ENCODE data around the genes ZFYVE1, MIDEAS and DLST.

DNA sequence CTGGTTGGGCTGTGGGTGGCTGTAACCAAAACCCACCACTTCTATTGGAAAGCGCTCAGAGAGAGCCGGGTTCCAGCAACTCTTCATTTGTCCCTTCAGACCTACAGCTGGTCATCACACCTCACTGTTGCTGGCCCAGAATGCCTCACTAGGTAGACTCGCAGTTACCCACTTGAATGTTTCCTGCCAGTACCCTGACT, 33.6 kb downstream of the DCAF4 start:
- PRO-cap, result no peak

DNA sequence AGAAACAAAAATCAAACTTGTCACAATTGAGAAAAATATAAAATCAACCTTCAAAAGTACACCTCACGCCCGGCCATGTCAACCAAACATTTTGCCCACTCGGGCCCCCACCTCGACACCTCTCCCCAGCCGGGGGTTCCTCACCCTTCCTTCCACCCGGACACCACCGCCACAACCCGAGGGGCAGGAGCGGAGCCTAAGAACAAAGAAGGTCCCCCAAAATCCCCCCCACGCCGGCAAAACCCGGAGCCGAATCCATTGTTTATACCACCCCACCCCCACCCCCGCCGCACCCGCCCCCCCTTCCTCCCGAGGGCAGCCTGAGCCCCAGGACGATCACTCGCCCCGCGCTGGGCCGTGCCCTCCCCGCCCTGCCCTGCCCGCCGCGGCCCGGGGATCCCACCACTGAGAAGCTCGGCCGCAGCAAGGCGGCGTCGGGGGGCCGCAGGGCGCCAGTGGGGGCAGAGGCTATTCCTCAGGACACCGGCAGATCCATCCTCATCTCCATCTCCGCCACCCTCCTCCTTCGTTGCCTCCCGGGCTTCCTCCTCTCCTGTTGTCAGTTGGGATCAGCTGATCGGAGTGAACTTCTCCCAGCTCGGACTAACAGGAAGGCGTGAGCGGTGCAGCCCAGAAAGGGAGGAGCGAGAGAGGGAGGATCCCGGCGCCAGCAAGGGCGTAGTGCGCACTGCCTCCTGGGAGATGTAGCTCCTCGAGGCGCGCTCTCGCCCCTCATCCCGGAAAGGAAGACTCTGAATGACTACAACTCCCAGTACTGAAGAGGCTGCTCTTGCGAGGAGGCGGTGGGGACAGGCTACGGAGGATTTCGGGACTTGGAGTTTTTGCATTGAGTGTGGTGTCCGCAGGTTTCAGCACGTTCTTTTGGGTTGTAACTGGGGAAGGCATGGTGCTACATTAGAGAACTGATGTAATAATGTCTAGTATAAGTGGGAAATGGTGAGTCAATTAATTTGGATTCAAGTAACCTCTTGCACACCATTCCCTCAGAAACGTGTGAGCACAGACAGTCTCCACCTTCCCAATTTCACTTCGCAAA, at the start of gene ZFYVE1:
Gene ZFYVE1, minus strand, starts transcription at position 584 of the 1,057 bp plus-strand sequence.
- PRO-cap, result bidirectional peak, plus-strand start at position 405 of the sequence, minus-strand start at position 178 of the sequence; bidirectional peak, plus-strand start at position 772 of the sequence, minus-strand start at position 610 of the sequence

- PRO-cap, result no peak
Measured at GRCh38 chr14:73140650-73141548, 4.6 kb downstream of the PSEN1 start.

DNA sequence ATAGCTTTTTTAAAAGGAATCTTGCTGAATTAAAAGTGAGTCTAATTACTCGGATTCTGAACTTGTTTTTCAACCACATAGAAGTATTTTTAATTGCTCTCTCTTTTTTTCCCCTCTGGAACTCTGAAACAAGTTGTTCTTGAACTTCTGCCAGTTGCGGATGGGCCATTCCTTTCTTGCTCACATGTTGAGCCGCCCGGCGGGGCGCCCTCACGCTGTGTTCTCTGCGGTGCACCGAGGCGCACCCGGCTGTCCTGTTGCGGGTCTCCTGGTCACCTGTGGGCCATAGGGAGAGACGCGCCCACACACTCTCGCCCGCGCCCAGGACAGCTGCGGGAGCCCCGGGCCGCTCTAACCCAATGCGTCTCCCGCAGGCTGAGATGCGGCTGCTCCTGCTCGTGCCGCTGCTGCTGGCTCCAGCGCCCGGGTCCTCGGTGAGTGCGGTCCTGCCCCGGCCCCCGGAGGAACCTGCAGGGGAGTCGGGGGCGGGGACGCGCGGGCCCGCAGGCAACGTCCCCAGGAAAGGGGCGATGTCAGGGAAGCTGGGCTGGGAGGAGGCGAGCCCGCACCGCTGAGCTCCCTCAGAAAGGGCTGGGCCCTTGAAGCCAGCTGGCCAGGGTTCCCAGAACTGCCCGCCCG, 2.2 kb downstream of the PAPLN start:
- PRO-cap, result no peak

DNA sequence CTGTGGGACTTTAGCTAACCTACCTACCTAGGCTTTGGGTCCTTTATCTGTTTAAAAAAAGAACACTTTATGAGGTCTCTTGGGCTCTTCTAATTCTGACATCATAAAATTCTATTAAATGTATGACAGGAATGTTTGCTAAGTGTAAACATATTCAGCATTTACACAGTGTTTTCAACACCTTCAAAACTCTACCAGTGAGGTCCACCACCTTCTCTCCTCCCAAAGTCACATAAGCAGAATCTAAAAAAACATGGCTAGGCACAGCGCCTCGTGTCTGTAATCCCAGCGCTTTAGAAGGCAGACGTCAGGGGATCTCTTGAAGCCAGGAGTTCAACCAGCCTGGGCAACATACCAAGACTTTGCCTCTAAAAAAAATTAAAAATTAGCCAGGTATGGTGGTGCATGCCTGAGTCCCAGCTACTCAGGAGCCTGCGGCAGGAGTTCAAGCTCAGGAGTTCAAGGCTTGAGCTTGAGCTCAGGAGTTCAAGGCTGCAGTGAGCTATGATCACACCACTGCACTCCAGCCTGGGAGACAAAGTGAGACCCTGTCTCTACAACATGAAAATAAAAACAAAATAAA, 30.0 kb downstream of the NUMB start:
- PRO-cap, result no peak

- PRO-cap, result no peak
Measured at GRCh38 chr14:73582298-73582596, 9.4 kb upstream of the ACOT4 start.

- PRO-cap, result unidirectional peak, minus-strand start at chr14:73634364
Measured at GRCh38 chr14:73634199-73634745, 10.5 kb upstream of the DNAL1 start.

DNA sequence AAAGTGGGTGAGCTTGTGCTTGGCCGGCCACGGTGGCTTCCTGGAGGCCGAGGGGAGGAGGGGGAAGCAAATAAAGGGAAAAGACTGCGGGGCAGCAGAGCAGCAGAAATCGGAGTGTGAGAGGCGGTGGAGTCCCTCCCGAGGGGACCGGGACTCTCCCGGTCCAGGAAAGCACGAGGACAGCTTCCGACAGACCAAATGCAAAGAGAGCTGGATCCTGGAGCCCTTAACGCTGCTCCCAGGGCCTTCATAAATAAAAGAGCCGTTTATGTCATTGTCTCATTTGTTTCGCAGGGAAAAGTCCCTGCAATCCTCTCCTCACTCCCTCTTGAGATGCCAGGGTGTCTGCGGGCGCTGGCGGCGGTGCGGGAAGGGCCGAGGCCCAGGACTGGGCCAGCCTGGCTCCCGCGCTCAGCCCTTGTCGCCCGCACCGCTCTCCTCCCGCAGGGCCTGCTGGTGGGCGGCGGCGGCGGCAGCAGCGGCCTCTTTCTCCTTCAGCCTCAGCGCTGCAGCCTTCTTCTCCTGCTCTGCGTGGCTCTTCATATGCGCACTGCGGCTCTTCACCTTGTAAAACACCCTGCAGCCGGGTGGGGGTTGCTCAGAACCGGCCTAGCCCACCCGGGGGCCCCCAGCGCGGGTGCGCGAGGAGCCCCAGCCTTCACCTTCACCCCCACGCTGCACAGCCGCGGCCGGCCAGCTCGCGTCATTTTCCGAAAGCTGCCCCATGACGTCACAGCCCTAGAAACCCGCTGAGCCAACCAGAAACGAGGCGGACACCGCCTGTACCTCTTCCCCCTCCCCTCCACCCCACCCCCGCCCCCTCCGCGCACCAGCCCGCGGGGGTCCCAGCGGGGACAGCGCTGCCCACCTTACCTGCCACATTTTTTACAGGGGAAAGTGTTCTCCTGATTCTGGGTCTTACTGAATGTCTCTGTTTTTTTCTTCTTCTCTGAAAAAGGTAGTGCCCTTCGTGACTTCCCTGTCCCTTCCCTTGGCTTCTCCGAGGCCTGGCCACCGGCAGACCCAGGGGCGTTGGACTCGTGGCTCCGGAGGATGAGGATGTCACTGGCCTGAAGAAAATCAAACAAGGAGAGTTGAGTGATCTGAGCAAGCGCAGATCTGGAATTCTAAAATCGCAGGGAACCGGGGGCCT, 4.6 kb upstream of the PNMA1 start:
- PRO-cap, result no peak

DNA sequence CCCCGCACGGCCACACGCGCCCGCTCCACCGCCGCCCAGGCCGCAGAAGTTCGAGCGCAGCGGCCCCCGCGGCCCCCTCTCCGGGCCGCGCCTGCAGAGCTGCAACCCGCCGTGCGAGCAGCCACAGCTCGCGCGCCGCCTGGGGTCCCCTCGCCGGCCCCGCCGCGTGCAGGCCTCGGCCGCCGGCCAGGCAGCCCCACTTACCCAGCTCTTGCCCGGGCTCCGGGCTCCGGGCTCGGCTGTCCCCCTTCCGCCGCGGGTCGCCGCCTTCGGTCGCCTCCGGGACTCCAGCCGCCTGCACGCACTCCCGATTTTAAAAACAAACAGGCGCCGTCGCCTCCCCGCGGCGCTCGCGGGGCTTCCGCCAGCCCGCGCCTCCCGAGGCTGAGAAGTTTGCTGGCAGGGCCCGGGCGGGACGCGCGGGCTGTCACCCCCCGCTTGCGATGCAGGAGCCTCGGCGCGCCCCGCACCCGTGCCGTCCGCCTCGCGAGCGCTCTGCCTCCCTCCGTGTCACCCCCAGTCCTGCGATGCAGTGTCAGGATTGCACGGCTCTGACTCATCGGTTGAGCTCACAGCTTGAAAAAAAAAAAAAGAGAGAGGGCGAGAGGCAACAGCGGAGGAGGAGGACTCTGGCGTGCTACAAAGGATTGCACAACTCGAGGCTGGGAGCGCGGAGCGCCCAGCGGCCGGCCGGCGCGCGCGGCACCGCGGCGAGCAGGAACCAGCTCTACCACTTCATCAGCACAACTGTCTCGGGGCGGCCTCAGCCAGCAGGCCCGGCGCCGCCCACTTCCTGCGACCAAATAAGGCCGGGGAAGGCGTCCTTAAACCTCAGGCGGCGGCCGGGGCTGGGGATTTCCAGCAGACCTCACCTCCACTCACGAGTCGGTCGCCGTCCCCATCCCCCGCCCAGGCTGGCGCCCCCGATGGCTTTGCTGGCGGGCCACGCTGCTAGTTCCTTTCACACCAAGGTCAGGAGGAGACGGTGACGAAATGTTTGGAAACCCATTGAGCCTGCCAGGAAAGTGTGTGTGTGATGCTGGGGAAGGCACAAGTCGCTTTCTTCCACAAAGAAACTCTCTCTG, at the start of gene MIDEAS:
Gene MIDEAS, minus strand, starts transcription at position 745 of the 1,085 bp plus-strand sequence.
- PRO-cap, result bidirectional peak, plus-strand start at position 654 of the sequence, minus-strand start at position 512 of the sequence; bidirectional peak, plus-strand start at position 954 of the sequence, minus-strand start at position 749 of the sequence

- PRO-cap, result bidirectional peak, plus-strand start at chr14:73787838, minus-strand start at chr14:73787736; bidirectional peak, plus-strand start at chr14:73787921, minus-strand start at chr14:73787903
Measured at GRCh38 chr14:73787602-73788456, 27.7 kb upstream of the MIDEAS start.

DNA sequence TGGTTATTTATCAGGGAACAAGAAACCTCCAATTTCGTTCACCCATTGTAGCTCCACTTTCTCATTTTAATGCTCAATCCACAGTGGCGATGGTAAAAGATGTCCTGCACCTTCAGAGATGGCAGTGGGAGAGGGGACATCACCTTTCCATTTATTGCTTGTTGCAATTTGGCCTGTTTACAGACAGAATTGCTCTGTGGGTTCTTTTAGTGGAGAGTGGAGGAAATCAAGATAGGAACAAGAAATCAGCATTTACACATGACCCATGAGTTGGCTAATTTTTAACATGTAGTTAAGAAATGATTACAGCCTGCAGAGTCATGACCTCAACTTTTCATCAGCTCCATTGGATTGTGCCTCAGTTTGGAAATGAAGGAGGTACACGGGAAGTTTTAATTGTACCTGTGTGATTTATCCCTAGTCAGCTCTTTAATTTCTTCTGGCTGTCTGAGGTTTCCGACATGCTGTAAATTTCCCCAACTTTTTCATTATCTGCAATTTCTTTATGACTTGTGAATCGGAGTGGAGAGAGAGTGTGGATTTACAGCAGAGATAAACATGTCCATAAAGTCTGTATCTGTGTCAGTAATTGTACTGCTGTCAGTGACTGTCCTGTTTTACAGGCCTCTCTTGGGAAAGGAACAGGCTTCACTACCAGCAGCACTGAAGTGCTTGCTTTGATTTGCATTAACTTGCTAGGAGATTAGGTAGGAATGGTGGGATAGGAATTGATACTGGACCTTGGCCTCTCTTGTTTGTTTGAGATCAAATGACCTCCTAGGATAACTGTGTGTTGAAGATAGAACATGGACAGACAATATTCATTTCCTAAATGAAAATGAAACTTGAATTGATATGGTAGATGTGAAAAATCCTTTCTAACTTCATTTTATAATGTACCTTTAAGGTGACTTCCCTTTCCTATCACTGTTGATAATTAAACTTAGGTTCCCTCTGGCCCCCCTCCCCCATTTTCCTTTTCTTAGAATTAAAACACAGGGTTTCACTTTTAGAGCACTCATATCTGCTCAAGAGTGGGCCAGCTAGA, 49.2 kb downstream of the LIN52 start:
- PRO-cap, result no peak

DNA sequence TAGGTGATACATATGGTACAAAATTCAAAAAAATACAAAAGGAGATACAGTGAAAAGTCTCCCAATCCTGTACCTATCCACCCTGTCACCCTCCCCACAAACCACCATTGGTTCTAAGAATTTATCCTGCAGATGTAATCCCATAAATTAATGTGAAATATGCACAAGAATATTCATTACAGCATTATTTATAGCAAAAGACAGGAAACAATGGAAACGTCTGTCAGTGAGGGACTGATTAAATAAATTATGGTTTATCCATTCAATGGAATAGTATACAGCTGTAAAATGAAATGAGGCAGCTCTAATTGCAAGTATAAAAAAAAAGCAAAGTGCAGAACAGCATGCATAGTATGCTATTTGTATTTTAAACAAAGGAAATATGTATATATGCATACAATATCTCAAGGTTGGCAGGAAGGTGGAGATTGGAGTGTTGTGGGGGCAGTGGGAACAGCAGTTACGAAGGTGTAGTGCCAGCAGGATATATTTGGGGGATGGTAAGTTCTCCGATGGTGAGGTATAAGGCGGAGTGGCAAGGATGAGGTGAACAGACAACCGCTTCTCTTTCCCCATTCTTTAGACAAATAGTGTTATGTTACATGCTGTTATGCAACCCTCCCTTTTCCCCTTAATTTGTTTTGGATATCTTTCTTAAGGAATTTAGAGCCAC, 4.8 kb downstream of the ISCA2 start:
- PRO-cap, result no peak

- PRO-cap, result no peak
Measured at GRCh38 chr14:74500018-74501107, 6.8 kb downstream of the ISCA2 start.

DNA sequence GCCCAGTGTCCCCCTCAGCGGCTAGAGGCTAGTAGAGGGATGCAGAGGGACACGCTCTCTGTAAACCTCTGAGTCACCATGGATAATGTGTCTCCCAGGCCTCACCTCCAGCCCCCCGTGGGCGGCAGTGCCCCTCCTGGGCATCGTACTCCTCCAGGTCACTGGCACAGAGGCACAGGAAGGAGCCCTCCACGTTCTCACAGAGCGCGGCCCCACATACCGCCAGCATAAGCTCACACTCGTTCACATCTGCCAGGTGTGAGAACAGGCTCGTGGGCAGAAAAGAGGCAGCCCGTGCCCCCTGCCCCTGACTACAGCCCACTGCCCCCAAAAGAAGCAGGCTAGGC, 12.4 kb downstream of the ISCA2 start:
- PRO-cap, result no peak

DNA sequence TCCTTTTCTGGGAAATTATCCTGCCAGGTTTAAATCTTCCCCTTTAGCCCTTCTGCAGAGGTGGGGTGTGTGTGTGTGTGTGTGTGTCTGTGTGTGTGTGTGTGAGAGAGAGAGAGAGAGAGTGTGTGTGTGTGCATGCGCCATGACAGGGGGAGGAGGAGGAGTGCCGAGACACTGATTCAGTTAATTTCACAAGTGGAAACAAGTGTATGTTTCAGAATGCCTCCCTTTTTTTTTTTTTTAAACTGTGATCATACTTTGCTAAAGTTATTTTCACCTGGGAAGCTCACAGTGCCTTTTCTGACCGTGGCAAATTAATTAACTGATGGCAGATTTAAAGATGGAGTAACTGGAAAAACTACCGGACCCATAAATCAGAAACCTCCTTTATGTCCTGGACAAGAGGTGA, 39.8 kb downstream of the LTBP2 start:
- PRO-cap, result no peak

- PRO-cap, result no peak
Measured at GRCh38 chr14:74573436-74574063, 38.5 kb downstream of the LTBP2 start.

DNA sequence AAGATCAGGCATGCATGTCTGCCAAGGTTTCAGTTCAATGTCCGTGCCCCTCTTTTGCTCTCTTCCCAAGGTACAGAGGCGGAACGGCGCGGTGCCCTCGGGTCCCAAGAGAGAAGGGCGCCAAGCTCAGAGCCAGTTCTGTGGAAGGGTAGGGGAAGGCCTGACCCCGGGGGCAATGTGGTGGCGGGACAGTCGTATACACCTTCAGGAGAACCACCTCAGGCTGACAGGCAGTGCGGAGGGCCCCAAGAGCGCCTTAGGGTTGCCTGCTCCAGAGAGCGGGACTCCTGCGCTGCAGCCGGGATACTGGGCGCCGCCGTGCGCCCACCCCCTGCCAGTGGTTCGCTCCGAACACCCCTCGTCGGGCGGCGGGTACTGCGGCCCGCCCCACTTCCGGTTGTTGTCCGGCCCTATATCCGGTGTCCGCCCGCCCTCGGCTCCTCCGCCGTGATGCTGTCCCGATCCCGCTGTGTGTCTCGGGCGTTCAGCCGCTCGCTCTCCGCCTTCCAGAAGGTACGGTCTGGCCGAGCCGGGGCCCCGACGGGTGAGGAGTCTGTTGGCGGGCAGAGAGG, at the start of gene DLST:
Gene DLST, plus strand, starts transcription at position 413 of the 572 bp plus-strand sequence.
- PRO-cap, result bidirectional peak, plus-strand start at position 439 of the sequence, minus-strand start at position 333 of the sequence

- PRO-cap, result no peak
Measured at GRCh38 chr14:74898468-74898899, 16.8 kb downstream of the DLST start.

- PRO-cap, result no peak
Measured at GRCh38 chr14:74984575-74985021, 18.1 kb upstream of the EIF2B2 start.

DNA sequence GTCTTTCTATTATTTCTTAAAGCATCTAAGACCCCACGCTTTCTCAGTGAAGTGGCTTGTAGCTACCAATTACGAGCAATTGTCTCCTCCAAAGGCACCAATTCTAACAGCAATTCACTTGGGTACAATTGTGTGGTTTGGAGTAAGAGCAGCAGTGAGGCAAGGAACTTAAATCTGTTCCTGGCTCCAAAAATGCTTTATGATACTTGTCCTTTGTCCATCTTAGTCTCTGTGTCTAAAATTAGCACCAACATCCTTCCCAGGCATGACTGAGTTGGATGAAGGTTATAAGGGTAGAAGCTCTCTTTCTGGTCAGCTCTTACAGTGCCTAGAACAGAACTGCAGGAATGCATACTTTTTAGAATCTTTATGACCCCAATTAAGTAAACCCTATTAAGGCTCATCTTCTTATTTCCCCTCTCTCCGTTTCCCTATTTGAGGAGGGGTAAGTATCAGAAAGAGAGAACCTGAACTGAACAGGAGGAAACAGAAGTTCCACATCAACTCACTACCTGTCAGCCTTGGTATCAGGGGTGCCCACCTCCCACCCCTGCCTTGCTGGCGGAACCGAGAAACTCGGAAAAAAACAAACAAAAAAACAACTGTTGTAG, 9.1 kb downstream of the EIF2B2 start:
- PRO-cap, result no peak

All from natural killer cell (primary cell).